ENCODE results near the gene ARFGEF3.

DNA sequence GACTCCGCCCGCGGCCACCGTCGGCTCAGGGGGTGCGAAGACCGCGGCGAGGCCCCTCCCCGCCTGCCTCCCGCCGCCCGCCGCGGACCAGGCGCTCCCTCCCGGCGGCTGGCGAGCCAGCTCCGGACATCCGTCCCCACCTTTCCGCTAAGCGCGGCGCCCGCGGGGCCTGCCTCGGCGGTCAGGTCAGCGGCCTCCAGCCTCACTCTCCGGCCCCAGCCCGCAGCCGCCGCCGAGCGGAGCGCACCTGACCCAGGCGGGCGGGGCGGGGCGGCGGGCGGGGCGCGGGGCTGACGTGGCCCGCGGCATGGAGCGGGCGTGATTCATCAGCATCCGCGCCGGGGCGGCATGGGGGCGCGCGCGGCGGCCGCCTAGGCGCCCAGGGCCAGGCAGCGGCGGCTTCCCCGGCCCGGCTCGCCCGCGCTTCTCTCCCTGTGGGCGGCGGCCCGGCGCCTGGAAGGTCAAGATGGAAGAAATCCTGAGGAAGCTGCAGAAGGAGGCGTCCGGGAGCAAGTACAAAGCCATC lies at the start of gene ARFGEF3:
Gene ARFGEF3 (plus strand): TSS at position 319 of the 526 bp plus-strand sequence.
- RRBS: 2% methylated on average over 31 of the region's 74 CpGs

- RRBS: 4% methylated on average over 20 of the region's 48 CpGs
Observed at GRCh38 chr6:138162147-138162816, 543 bp downstream of the ARFGEF3 start.

GRCh38 chr6:138424114-138424805 lies 20.2 kb downstream of the HEBP2 start:
- RRBS: over 99% methylated on average over 9 of the region's 40 CpGs

- RRBS: no CpG with 5 or more reads among the region's 6 CpGs
Observed at GRCh38 chr6:138433545-138434195, 29.6 kb downstream of the HEBP2 start.

GRCh38 chr6:138691209-138692081 lies 82.1 kb upstream of the CCDC28A start:
- RRBS: 100% methylated on average over 1 of the region's 21 CpGs

GRCh38 chr6:138945193-138945825 lies 42.7 kb downstream of the REPS1 start:
- RRBS: no CpG with 5 or more reads among the region's 9 CpGs

DNA sequence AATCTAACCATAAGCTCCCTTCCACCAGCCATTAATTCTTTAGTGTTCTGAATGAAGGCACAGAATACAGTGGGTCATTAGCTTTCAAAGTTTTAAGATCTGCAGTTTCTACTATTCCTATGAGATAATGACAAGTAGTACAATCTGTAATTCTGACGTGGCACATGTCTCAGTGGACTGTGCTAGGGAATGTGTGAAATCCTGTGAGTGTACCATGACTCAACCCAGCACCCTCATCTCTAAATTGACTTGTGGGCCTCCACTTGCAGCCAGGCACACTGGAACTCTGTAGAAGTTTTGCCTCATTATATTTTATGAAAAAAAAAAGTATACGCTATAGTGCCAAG lies 16.9 kb downstream of the REPS1 start:
- RRBS: no CpG with 5 or more reads among the region's 2 CpGs

GRCh38 chr6:139014985-139015535 lies 13.5 kb upstream of the ABRACL start:
- RRBS: no CpG with 5 or more reads among the region's 3 CpGs

- RRBS: no CpG with 5 or more reads among the region's 7 CpGs
Observed at GRCh38 chr6:139288435-139288948, 3.3 kb downstream of the TXLNB start.

DNA sequence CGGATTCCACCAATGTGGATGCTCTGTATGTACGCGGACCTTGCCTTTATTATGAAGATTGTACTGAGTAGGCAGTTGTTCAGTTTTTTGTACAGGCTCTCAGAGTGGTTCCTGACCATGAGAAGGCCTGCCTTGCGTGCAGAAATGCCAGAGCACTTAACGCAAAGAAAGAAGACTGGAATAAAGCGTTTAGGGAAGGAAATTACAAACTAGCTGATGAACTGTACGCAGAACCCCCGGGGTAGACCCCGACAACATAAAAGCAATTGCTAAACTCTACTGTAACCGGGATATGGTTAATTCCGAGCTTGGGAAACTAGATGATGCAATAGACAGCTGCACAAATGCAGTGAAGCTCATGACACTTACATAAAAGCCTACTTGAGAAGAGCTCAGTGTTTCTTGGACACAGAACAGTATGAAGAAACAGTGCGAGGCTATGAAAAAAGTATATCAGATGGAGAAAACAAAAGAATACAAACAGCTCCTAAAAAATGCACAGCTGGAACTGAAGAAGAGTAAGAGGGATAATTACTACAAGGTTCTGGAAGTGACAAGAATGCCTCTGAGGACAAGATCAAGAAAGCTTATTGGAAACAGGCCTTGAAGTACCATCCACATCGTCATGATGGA lies 35.6 kb downstream of the CITED2 start:
- RRBS: no CpG with 5 or more reads among the region's 13 CpGs

DNA sequence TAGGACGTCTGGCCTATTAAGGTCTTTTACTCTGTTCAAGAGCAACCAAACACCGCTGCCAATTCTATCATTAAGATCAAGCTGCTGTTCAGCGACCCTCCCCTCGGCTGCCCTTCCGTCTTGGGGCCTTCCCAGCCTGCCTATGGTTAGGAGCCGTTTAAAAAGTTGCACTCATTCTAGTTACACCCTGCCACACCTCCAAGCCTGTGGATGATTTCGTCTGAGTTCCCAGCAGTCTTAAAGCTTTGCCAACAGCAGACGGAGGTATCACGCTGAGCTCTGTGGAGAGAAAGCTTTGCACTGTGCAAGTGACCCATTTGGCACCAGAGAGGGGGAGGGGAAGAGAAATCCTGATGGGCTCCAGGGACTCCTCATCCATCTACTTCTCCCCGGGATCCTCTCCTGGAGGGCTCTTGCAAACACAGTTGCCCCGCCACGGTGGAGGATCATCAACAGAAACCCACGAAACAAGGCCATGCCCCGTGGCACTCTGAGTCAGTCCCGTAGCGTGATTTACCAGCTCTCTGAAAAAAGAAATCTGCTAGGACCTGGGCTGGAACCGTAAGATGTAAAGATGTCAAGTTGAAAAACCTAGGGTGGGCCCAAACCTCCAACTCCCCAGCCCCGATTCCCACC lies 98.8 kb upstream of the CITED2 start:
- RRBS: no CpG with 5 or more reads among the region's 18 CpGs

DNA sequence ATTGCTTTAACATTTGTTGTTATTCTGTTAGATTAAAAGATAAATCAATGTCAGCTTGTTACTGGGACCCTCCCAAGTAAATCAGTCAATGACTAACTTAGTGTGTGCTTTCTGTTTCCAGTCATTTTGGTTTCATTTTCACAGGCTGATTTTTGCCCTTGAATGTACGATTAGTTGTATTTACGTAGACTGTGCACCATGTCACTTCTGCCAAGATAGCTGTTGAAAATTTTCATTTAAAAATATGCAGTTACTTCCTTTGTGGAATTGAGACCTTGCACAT lies 944.7 kb upstream of the CITED2 start:
- RRBS: no CpG with 5 or more reads among the region's 2 CpGs

DNA sequence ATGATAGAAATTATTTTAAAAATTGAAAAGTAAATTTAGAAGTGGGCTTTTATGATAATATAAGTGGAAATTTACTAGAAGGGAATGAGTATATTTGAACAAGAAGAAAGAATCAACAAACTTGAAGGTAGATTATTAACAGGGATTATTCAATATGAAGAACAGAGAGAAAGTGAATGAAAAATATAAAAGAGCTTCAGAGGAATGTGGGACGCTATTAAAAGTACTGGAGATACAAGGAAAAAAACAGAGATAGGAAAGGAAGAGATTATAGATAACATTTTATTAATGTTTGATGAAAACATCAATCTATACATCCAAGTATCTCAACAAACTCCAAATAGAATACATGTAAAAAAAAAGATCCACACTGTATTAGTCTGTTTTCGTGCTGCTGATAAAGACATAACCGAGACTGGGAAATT lies 1014.4 kb upstream of the CITED2 start:
- RRBS: no CpG with 5 or more reads among the region's 3 CpGs

DNA sequence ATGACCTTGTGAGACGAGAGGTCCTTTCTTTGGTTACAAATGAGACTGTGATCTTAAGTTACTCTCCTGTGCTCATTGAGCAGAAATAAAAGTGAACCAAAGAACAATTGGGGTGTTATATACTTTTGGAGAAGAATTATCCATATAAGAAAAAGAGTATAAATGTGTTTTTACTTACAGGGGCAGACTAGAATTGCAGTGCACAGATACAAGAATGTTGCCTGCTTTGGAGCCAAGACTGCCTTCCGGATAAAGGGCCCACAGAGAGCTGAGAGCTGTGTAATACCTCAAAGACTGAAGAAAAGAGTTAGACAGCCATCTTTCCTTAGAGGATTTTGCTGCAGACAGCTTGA lies 1235.4 kb upstream of the CITED2 start:
- RRBS: no CpG with 5 or more reads among the region's 2 CpGs

- RRBS: no CpG with 5 or more reads among the region's 9 CpGs
Observed at GRCh38 chr6:142015860-142016227, 116.9 kb upstream of the GJE1 start.

DNA sequence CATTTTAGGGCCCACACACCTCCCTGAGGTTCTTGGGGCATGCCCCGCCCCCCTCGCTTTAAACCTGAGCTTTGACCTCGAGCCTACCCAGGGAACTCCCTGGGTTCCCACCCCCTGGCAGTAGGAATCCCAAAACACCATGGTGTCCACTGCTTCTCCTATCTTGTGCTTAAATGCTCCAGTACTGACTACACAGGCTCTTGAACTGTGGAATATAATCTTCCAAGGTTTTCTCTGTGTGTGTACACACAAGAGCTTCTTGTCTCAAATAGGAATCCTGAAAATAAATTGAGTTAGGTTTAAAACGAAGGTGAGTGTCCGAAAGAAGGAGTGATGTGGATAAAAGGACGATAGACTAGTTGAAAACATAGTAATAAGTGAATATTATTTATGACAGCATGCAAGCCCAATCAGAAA lies 386 bp downstream of the VTA1 start:
- RRBS: no CpG with 5 or more reads among the region's 6 CpGs

DNA sequence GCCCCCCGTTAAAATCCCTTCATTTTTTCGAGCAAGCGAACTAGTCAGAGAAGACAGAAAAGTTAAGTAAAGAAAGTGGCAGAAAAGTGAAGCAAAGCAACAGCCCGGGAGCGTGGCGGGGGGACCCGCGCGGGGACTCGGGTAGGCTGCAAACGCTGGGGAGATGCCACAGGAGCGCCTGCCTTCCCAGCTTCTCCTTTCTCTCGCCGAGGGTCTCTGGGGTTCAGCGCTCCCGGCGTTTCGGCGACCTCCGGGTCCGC lies 535 bp upstream of the ADGRG6 start:
- RRBS: 0% methylated on average over 1 of the region's 21 CpGs

DNA sequence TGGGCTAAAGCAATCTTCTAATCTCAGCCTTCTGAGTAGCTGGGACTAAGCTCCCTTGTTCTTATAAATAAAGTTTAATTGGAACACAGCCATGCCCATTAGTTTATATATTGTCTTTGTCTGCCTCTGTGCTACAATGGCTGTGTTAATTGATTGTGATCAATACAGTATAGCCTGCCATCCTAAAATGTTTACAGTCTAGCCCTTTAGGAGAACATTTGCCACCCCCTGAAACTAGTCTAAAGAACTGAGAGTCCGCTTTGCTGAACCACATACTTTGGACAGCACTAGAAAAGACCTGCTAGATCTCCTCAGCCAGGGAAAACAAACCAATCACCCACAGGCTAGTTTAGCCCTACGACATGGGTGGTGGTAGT lies 72.1 kb downstream of the ADGRG6 start:
- RRBS: no CpG with 5 or more reads among the region's 2 CpGs

DNA sequence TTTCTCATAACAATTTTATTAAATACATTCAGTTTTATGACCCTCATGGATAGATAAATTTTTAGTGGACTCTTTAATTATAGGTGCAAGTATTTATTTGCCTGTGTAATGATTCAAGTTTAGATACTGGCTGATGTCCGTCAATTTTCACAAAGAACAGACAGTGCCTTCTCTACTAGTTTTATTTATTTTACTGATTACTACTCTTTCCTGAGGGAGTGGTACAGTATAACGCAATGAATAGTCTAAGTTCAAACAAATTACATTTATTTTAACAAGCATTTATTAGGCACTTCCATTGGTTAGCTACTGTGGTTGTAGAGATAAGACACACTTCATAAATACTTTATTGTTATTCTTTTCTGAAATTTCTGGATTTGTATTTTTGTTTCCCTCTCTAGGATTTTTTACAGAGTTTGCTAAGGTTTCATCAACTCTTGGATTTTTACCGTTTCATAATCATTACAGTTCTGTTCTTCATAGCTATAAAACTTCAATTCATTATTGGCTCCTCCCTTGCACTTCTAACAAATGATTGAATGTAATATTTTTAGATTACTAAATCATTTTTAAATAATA lies 74.4 kb downstream of the ADGRG6 start:
- RRBS: no CpG with 5 or more reads among the region's 3 CpGs

GRCh38 chr6:142395583-142396484 lies 94.0 kb downstream of the ADGRG6 start:
- RRBS: no CpG with 5 or more reads among the region's 2 CpGs